GM19240 (cell line): ENCODE results near the gene GPR160.

GRCh38 chr3:169384859-169385407 is 278.6 kb downstream of the MECOM start:
- RRBS: no CpG with 5 or more reads among the region's 8 CpGs

GRCh38 chr3:169454940-169455332 is 208.6 kb downstream of the MECOM start:
- RRBS: no CpG with 5 or more reads among the region's 1 CpG

DNA sequence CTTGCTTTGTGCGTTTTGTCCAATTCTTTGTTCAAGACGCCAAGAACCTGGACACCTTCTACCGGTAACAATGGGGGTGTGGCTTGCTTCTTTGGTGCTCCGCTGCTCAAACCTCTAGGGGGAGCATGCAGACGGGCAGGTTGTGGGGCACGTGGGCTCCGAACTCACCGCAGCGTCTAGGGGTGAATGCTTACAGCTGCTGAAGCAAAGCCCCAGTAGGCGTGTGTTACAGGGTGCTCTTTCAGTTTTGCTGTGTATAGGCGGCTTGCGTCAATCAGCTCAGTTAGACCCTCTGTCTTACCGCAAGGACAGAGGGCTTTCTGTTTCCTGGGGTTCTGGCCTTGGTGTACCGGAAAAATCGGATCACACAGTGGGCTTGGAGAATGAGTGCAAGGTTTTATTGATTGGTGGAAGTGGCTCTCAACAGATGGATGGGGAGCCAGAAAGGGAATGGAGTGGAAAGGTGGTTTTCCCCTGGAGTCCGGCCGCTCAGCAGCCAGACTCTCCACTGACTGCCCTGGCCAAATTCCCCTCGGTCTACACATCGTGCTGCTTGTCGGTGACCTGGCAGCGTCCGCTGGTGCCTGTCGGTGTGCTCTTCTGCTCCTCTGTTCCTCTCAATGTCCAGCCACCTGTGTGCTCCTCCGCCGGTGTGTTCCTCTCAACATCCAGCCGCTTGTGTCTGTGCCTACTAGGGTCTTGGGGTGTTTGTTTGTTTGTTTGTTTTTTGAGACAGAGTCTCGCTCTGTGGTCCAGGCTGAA is 1.3 kb upstream of the LRRC34 start:
- RRBS: no CpG with 5 or more reads among the region's 27 CpGs

DNA sequence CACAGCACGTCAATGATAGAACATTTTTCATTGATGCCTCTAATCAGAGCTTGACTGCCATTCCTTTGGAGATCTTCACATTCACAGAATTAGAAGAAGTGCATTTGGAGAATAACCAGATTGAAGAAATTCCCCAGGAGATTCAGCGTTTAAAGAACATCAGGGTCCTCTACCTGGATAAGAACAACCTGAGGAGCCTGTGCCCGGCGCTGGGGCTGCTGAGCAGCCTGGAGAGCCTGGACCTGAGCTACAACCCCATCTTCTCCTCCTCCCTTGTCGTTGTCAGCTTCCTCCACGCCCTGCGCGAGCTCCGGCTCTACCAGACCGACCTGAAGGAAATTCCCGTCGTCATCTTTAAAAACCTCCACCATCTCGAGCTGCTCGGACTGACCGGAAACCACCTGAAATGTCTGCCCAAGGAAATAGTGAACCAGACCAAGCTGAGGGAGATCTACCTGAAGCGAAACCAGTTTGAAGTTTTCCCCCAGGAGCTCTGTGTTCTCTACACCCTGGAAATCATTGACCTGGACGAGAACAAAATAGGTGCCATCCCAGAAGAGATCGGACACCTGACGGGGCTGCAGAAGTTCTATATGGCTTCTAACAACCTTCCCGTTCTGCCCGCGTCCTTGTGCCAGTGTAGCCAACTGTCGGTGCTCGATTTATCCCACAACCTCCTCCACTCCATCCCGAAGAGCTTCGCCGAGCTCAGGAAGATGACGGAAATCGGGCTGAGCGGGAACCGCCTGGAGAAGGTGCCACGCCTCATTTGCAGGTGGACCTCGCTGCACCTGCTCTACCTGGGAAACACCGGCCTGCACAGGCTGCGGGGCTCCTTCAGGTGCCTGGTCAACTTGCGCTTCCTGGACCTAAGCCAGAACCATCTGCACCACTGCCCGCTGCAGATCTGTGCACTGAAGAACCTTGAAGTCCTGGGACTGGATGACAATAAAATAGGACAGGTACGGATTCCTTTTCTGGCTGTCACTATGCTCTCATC is 9.6 kb upstream of the LRRC34 start:
- RRBS: 90% methylated on average over 12 of the region's 38 CpGs

DNA sequence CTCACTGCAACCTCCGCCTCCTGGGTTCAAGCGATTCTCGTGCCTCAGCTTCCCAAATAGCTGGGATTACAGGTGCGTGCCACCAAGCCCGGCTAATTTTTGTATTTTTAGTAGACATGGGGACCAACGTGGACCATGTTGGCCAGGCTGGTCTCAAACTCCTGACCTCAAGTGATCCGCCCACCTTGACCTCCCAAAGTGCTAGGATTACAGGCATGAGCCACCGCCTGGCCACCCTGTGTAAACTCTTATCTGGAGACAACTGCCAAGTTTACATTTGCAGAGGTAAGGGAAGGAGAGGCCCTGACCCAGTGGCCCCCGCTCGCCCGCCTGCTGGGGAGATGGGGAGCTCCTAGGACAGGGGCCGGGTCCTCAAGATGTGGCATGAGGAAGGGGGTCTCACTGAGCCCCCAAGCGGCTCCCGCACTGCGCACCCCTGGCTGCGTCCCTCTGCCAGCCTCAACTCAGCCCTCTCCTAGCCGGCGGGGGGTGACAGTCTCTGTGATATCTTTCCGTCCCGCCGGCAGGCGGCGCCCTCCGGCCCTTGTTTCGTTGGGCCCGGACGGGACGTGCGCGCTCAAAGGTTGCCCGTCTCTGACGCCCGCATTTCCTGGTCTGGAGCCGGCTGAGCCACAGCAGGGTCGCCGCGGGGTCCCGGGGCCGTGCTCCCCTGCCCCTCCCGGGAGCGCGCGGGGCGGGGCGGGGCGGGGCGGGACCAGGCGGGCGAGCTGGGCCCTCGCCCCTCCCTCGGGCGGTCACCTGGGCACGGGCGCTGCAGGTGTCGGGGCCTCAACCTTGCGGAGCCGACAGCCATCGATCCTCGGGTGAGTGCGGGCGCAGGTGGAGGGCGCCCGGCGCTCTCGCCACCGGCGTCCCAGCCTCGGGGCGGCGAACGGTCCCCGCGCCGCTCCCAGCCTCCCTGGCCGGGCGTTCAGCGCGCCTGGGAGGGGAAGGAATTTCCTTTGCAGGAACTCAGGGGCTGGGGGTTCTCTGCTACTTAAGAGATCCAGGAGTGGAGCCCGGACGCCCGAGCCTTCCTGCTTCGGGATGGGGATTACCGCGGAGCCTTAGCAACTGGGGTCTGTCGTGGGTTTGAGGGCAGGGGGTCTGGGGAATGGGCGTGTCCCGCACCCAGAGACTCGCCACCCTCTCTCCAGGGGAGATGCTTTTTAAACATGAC is at the start of gene GPR160:
TSS of gene GPR160 (plus strand) at position 604 of the 1,180 bp plus-strand sequence.
- RRBS: 2% methylated on average over 23 of the region's 88 CpGs

DNA sequence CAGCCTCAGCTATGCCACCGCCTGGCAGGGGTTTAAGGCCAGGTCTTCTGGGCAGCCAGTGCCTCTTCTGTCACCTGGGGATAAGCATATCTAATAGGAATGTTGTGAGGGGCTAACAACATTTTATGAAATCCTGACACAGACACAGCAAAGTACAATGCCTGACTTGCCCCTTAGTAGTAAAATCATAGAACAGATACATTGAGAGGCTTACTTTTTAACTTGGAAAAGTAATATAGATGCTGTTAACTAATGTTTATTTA is 8.6 kb downstream of the GPR160 start:
- RRBS: no CpG with 5 or more reads among the region's 1 CpG

DNA sequence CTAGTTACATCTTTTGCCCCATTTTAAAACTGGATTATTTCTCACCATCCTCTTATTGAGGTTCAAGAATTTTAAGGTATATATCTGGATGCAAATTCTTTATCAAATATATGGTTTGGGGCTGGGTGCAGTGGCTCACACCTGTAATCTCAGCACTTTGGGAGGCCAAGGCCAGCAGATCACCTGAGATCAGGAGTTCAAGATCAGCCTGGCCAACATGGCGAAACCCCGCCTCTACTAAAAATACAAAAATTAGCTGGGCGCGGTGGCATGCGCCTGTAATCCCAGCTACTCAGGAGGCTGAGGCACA is 13.5 kb downstream of the GPR160 start:
- RRBS: no CpG with 5 or more reads among the region's 5 CpGs

- RRBS: no CpG with 5 or more reads among the region's 7 CpGs
Measured at GRCh38 chr3:170286493-170287037, 64.3 kb downstream of the PRKCI start.

DNA sequence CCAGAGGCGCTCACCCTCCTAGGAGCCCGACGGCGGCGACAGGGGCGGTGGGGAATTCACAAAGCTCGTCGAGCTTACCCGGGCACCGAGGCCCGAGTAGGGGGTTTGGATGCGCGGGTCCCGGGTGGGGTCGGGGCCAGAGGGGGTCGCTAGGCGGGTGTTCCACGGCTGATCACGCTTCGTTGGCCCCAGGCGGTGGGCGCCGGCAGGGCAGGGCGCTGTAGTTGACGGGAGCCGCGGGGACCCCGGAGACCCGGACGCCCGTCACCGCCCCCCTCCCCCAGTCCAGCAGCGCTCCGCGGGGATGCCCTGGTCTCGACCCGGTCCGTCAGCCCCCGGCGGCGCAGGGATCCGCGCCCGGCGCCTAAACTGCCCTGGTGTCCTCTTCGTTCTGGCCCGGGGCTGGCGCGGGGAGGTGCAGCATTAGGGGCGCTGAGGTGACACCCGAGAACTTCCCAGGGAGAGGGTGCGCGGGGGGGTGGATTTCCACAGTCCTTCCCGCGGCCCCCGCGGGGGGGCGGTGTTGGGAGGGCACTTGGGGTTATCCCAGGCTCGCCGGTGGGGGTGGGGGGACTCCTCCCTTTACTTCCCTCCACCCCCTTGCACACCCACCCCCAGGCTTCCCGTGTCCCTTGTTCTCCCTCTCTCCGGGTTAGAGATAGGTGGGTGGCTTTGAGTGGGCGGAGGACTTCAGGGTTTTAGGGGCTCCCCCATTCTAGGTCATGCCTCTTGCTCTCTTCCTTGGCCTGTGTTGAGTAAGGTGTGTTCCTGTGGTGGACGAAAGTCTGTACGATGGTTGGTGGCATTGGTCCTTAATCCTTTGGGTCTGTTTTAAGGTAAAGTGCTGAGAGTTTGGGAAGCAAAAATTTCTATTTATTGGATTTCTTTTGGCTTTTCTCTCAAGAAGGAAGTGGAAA is 553 bp downstream of the SKIL start:
- RRBS: 4% methylated on average over 31 of the region's 65 CpGs

GRCh38 chr3:171129539-171130110 is 103.1 kb upstream of the SLC2A2 start:
- RRBS: no CpG with 5 or more reads among the region's 4 CpGs

DNA sequence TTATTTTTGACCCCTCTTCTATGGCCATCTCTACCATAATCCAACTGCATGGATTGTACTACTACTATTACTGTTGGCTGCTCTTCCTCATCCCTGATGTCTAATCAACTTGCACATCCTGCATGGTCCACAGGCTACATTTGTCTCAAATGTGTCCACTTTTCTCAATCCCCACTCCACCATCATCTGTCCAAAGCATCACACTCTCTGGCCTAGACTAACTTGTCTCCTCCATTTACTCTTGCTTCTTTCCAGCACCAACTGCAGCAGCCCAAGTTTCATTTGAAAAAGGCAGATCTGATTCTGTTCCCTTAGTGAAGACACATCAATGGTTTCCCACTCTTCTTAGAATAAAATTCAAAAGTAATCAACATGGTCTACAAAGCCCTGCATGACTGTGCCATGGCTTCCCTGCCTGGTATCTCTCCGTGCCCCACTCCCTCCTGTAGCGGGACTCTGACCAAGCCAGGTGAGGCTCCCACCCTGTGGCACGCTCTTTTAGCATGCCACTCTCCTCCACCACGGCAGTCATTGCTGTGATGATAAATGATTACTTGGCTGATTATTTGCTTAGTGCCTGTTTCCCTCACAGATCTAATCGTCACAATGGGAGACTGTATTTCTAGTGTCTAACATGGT is 127.0 kb upstream of the SLC2A2 start:
- RRBS: no CpG with 5 or more reads among the region's 5 CpGs

DNA sequence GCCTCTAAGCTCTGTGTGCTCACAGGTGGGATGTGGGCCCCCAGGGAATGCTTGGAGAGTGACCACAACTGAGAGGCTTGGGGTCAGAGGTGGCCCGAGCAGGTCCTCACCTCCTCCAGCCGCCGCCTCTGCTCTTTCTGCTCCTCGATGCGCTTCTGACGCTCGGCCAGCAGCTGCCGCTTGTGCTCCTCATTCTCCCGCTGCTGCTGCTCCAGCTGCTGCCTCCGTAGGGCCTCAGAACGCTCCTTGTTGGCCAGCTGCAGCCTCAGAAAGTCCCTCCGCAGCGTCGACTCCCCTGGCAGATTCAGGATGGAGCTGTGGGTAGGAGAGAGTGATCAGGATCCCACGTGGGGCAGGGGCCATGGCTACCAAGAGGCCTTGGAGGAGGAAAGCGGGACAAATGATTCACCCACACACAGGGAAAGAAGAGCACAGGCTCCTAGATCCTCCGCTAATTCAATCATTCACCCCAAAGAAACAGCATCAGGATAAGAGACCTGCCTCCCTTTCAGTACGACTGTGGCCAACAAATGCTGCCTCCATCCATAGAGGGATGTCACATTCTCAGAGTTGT is 130.9 kb upstream of the SLC2A2 start:
- RRBS: no CpG with 5 or more reads among the region's 18 CpGs

DNA sequence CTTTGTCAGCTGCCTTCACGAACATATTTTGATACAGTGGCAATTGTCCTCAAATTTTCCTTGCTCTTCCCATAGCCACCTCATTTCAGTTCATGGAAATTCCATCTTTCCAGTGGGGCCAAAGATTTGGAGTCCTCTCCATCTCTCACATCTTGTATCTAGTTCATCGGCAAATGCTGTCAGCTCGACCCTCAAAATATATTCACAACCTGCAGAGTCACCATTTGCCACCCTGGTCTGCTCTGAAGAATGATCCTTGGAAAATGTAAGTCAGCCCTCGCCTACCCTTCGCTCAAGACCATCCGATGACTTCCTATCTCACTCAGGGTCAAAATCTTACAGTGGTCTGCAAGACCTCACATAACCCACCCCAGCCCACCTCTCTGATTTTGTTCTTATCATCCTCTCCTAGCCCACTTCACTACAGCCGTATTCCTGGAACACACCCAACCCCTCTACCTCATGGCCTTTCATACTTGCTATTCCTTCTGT is 127.2 kb downstream of the PLD1 start:
- RRBS: no CpG with 5 or more reads among the region's 7 CpGs

DNA sequence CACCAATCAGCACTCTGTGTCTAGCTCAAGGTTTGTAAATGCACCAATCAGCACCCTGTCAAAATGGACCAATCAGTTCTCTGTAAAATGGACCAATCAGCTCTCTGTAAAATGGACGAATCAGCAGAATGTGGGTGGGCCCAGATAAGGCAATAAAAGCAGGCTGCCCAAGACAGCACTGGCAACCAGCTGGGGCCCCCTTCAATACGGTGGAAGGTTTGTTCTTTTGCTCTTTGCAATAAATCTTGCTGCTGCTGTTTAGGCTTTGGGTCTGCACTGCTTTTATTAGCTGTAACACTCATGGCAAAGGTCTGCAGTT is 63.6 kb downstream of the PLD1 start:
- RRBS: no CpG with 5 or more reads among the region's 2 CpGs

- RRBS: no CpG with 5 or more reads among the region's 8 CpGs
Measured at GRCh38 chr3:171777115-171777907, 33.0 kb downstream of the PLD1 start.

GRCh38 chr3:171796682-171797335 is 13.5 kb downstream of the PLD1 start:
- RRBS: no CpG with 5 or more reads among the region's 4 CpGs

- RRBS: no CpG with 5 or more reads among the region's 5 CpGs
Measured at GRCh38 chr3:171813917-171814618, 3.8 kb upstream of the PLD1 start.

- RRBS: no CpG with 5 or more reads among the region's 3 CpGs
Measured at GRCh38 chr3:171833714-171834345, 9.3 kb upstream of the TMEM212 start.